ReNcell CX (cell line): ENCODE results near the gene ABR.

- PRO-cap = no peak
Observed at GRCh38 chr17:226801-227488, 45.5 kb upstream of the DOC2B start.

DNA sequence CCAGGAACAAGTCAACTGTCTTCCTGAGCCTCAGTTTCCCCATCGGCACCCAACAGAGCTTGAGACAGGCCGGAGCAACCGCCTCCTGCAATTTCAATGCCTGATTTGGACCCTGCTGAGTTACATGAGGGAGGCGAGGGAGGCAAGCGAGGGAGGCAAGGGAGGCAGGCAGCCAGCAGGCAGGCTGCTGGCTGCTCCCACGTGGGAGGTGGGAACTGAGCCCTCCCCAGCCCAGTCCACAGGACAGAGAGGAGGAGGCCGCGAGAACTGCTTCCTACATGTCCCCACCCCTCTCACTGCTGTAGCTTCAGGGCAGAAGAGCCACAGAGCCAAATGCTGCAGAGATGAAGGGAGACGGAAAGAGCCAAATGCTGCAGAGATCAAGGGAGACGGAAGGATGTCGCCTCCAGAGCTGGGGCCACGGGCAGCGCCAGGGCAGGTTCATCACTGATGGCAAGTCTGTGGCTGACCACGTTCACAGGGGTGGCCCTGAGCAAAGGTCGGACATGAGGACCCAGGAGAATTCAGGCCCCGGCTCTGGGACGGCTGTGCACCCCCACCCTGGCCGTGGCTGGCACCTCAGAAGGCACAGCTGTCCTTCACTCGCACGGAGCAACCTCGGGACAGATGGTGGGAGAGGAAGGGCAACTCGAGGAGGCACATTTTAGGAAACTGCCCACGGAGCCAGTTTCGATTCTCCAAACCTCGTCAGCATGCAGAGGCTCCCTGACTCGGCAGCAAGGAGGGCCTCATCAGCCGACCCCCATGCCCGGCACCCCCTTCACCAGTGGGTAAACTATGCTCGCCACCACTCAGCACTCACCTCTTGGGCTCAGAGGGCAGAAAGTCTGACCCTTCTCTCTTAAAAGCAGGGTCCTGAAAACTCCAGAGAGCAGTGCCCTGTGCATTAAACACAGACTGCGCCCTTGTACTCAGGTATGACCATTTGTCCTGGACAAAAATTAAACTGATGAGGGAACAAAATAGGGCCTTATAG, 21.4 kb downstream of the RPH3AL start:
- PRO-cap = no peak

- PRO-cap = no peak
Observed at GRCh38 chr17:347963-348590, 4.5 kb downstream of the RPH3AL start.

DNA sequence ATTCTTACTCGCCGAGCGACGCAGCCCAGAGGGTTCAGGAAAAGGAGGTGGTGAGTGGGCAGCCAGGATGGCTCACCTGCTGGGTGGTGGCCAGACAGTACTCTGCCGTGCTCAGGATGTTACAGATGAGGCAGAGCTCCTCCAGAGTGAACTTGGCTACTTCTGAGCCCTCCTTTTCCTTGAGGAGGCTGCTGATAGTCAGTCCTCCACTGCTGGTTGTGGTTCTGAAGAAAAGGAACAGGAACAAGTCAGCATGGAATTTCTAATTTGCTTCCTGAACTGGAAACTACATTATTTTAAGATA, 150.2 kb downstream of the C17orf97 start:
- PRO-cap = no peak

GRCh38 chr17:732960-733285, 527 bp downstream of the TLCD3A start:
- PRO-cap = bidirectional peak, plus-strand start at chr17:732999, minus-strand start at chr17:733094

DNA sequence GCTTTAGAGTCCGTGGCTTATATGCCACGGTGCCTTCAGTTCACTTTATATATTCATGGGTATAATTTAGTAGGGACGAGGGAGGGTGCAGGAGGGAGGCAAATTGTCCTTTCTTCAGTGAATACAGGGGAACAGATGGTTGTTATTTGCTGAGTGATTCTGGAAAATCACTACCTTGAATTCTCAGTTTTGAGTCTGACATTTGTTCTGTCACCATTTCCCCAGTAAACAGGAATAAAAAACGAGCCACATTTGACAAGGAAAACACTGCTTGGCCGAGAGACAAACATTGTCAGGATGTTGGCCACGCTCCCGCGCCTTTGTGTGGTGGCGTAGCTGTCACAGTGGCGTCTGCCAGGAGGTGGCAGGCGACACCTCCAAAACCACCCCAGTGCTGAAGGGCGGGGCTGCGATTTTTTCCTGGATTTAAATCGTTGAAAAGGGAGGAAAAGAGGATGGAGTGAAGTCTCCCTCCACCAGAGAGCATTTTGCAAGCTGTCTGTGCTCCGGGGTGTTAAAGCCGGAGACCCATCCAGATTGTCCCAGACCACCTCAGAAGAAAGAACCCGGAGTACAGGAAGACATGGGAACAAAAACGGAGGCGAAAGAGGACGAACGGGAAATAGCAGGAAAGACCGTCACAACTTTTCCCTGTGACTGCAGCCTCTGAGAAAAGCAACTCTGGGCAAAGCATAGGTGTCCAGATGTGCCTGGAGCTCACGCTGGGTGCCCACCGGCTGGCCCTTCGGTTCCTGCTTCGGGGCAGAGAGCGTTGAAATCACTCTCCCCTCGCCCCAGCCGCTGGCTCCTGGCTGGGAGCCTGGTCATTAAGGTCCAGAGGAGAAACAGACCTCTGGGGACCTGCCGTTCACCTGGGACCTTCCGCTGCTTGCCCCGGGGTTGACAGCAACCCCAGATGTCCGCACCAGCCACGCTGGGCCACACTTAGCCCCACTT, 12.8 kb downstream of the MRM3 start:
- PRO-cap = no peak

DNA sequence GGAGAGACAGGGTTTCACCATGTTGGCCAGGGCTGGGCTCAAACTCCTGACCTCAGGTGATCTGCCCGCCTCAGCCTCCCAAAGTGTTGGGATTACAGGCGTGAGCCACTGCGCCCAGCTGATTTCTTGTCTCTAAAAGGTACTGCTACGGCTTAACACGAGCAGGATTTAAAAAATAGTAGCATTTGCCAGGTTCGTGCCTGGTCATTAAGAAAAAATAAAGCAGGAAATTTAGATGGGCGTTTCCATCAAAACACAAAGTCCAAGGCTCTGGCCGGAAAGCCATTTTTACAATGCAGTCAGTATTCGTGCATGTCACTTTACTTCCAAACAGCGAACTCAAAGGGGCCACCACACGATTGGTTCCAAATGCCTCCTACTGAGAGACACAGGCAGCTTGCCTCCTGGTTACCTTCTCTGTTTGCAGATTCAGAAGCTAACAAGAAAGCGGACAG, 66.2 kb downstream of the MRM3 start:
- PRO-cap = no peak

DNA sequence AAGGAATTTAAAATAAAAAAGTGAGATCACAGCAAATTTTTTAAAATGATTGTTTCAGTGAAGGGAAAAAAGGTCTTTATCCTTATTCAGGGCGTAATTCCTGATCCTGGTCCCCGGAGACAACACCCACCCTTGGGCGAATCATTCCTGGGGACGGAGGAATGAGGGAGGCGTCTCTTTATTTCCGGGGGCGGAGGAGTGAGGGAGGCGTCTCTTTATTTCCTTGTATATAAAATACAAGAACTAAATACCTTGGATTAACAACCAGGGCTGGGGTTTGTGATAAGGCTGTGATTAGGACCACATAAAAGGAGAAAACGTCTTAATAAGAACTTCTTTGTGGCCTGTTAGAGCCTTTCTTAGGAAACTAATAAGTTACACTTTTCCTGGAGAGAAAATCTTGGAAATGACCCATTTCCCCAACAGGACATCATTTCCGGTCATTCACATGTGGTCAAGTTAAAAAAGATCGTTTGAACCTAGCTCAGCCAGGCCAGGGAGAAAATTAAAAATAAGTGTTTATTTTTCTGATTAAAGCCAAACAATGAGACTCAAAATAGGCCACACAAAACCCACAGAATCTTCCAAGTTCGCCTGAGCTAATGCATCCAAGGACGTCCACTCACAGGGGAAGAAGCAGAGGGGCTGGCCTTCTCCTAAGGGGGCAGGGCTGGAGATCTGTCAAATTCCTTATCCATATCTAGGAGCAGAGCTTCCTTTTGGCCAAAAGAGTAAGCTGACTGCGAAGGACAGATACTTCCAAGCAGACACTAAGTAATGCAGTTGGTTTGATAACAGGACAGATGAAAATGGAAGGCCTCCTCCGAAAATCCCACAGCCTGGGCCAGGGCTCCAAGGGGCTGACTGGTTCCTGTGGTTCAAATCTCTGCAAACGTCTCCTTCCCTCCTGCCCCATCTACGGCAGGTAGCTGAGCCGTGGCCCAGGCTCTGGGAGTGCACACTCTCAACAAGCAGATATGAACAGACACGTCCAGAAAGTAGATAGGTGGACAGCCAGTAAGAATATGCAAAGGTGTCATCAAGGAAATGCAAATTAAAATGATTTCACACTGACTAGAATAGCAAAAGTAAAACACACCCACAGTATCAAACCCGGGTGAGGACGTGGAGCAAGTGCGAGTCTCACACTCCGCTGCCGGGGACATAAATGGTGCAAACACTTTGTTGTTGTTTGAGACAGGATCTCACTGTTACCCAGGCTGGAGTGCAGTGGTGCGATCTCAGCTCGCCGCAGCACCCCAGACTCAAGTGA, 98.4 kb downstream of the MRM3 start:
- PRO-cap = no peak

GRCh38 chr17:921019-921532, 58.5 kb downstream of the NXN start:
- PRO-cap = no peak

- PRO-cap = no peak
Observed at GRCh38 chr17:954565-955093, 24.9 kb downstream of the NXN start.

DNA sequence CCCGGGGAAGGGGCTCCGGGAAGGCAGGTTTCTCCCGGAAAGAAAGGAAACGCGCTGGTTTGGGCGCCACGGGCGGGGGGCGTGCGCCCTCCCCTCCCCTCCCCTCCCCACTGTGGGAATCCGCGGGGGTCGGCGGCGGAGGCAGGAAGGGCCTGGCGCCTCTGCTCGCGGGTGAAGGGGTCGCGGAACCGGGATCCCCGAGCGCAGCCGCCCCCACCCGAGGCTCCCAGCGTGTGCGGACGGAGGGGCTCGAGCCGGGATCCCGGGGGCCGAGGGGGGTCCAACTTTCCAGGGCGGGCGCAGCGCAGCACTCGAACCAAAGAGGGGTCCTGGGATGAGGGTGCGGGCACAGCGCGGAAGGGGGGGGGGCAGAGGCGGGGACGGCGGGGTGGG, 830 bp downstream of the NXN start:
- PRO-cap = bidirectional peak, plus-strand start outside the sequence, minus-strand start at position 229 of the sequence

DNA sequence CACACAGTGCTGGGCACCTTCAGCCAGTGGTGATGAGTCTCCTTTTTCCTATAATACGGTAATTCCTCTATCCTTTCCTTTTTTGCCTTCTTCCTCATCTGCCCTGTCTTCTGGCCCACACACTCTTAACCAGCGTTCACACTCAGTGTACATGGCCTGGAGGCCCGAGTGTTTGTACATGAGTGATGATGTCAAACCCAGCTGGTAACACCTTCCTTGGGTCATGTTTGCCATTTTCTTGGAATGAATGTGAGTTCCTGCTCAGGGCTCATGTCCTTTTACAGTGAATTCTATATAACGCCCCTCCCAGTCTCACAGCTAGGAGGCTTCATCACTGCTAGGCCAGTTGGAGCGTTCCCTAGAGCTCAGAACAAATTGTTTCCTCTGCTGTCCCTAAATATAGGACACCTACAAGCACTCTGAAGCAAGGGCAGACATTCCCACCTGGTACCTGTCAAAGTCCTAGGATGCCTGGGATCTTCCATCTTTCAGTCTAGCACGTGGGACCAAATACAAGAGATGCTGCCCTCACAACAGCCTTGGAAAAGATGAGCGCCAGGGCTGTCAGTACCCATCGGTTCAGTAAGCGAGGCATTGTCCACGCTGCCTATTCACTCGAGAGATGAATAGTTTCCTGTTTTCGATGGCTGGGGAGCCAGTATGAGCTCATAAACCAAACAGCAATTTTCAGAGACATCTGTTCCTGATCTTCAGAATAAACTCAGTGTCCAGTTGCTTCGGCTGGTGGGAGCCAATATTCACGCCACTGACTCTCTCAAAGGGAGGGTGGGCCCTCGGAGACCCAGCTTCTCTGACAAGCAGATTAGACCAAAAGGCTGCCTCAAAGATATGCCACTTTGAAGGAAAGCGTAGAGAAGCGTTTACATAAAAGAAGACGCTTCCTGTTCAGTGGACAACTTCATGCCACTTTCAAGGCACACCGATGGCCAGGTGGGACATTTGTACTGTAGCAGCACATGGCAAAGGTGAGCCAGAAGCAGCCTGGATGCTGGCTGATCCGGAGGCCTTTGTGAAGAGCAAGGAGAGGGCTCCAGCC, 5.7 kb downstream of the TIMM22 start:
- PRO-cap = no peak

GRCh38 chr17:1004843-1005925, 8.3 kb downstream of the TIMM22 start:
- PRO-cap = unidirectional peak, plus-strand start at chr17:1005844

DNA sequence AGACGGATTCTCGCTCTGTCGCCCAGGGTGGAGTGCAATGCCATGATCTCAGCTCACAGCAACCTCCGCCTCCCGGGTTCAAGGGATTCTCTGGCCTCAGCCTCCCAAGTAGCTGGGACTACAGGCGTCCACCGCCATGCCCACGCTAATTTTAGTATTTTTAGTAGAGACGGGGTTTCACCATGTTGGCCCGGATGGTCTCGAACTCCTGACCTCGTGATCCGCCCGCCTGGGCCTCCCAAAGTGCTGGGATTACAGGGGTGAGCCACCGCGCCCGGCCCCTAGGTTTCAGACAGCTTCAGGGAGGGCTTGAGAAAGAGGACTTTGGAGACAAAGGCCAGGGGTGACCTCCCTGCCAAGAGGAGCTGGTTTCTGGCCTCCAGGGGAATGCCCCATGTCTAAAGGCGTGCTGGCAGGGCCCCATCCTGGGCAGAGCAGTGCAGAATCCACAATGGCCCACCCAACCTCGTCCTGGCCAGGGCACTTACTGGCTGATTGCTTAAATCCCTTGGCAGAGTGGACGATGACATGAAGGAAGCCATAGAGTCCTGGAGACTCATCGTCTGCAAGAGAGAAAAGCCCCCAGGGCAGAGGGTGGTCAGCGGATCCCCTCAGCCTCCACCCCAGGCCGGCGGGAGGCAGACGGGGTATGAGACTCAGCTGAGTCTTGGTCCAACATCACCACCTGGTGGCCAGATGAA, 58.8 kb downstream of the TIMM22 start:
- PRO-cap = no peak

GRCh38 chr17:1119190-1119455, 60.7 kb downstream of the ABR start:
- PRO-cap = no peak

DNA sequence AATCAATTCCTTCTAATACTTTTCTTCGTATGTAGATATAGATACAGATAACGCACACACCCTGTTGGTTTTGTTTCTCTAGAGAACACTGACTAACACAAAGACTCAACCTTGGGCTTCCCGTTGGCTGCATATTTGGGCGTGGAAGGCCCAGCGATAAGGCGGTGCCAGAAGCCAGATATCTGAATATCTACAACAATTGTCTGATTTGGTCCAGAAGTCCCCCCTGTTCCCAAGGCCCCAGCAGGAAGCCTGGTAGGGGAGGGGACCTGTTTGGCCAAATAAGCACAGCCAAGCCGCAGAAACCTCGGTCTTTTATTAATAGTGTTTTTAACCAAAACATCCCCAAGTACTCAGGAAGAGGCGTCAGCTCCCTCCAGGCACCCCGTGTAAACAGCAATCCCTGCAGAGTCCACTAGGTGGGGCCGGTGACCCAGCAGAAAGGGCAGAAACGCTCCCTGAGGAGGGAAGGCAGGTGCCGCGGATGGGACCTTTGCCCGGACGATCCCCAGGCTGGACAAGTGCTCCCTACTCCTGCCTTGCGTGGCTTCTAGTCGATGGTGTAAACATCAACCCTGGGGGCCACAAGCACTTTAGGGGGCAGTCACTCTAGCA, 57.0 kb downstream of the ABR start:
- PRO-cap = no peak

DNA sequence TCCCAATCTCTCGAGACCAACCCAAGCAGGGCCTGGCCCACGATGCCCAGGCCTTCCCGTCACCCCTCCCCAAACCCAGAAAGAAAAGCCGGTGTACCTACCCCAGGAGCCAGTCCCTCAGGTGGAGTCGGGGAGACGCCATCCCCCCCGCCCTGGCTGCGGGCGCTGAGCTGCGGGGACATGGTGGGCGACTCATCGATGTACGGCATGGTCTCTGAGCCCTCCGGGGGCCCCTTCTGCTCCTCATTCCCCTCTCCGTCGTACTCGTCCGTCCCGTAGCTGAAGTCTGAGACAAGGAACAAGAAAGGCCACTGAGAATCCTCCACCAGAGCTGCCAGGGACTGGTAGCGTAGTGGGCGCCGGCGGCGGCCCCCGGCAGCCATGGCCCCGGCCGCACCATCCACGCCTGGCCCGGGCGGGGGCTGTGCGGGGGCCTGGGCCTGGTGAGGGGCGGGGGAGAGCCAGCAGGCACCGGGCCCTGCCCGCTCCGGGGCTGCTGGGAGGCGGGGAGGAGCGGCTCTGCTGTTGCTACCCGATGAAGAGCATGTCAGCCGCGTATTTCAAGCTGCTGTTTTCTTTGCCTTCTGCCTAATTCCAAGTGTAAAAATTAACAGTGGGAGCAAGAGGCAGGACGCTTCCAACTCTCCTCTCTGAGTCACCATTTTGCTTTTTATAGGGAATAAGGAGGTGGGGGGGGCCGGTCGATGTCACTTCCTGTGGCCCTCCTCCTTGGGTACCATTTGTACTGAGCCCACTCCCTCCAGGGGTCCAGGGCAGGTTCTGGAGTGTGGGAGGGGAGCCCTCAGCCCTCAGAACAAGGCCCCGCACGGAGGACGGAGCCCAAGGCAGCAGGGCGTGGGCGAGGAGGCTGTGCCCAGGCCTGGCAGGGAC, 54.5 kb downstream of the ABR start:
- PRO-cap = no peak

- PRO-cap = bidirectional peak, plus-strand start at chr17:1180112, minus-strand start at chr17:1179971; unidirectional peak, plus-strand start at chr17:1180376
Observed at GRCh38 chr17:1179402-1180611, at the start of gene ABR. TSS of gene ABR (minus strand) at chr17:1179981.

- PRO-cap = no peak
Observed at GRCh38 chr17:1229426-1230010, 40.7 kb upstream of the BHLHA9 start.

- PRO-cap = no peak
Observed at GRCh38 chr17:1374491-1374869, 25.5 kb downstream of the YWHAE start.